HCT116 (cell line): ENCODE measurements around the gene LAPTM4A.

- RRBS: no CpG with 5 or more reads among the region's 6 CpGs
Measured at GRCh38 chr2:19900406-19900791, 1.4 kb downstream of the TTC32 start.

GRCh38 chr2:19900792-19901828 is 673 bp downstream of the TTC32 start:
- RRBS: 3% methylated on average over 13 of the region's 71 CpGs

- RRBS: no CpG with 5 or more reads among the region's 8 CpGs
Measured at GRCh38 chr2:20049311-20050121, 1.9 kb downstream of the LAPTM4A start.

GRCh38 chr2:20051306-20052445 is at the start of gene LAPTM4A:
LAPTM4A (minus strand) TSS chr2:20051628.
- RRBS: under 1% methylated on average over 20 of the region's 67 CpGs

DNA sequence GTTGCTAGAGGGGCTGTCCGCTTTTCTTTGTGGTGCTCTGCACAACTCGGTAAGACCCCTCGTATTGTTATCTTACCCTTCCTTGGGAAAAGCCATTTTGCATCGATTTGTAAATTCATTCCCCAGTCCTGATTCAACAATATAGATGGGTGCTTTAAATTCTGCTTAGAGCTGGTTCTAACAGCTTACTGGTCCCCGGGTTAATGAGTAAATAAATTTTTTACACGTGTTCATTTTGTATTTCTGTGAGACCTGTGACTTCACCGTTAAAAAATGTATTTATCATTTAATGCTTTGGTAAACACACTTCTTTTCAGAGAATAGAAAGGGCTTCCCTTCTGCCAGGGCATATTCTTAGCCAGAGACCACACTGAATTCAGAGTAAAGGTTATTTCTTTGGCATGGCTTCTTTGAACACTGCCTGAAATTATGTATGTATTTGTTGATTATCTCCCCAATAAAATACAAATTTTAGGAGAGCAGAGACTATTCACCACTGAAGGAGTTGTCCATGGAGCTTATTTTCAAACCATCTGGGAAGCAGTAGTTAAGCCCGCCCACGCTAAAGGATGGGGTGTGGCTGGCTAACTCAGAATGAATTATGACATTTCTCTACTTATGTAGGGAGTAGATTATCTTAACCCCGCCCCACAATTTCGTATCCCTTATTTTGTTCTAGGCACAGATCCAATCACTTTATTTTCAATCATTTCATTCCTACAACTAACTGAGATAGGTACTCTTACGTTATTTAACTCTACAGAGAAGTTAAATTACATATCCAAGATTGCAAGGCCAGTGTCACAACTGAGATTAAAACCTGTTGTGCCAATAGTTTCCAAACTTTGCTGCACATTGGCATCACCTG is 1.3 kb upstream of the LAPTM4A start:
- RRBS: no CpG with 5 or more reads among the region's 12 CpGs

DNA sequence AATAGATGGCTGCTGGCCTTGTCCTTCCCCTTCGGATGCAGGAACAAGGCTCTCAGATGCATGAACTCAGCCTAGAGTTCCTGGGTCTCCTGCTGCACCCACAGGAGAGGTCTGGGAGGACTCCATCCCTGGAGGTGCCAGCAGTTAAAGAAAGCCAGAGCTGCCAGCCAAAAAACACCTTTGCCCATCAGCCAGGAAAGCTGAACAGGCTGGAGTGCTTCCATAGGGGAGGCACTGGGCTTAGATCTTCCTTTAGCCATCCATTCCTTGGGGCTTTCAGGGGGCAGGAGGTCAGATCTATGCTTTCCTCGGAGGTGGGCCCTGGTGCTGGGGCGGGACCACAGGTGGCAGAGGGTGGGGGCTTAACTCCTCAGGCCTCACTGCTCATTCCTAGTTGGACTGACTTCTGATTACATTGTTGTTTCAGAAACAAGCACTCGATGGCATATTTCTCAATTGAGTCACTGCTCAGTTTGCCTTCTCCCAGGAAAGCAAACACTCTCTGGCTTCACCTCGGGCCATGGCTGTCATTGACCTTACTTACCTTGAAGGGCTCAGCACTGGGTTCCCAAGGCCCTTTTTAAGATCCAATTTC is 41.0 kb downstream of the SDC1 start:
- RRBS: no CpG with 5 or more reads among the region's 5 CpGs

GRCh38 chr2:20224173-20224518 is 784 bp downstream of the SDC1 start:
- RRBS: 2% methylated on average over 21 of the region's 50 CpGs

- RRBS: 0% methylated on average over 3 of the region's 29 CpGs
Measured at GRCh38 chr2:20447668-20447981, 751 bp downstream of the RHOB start.

- RRBS: no CpG with 5 or more reads among the region's 3 CpGs
Measured at GRCh38 chr2:20448901-20449444, 2.1 kb downstream of the RHOB start.

DNA sequence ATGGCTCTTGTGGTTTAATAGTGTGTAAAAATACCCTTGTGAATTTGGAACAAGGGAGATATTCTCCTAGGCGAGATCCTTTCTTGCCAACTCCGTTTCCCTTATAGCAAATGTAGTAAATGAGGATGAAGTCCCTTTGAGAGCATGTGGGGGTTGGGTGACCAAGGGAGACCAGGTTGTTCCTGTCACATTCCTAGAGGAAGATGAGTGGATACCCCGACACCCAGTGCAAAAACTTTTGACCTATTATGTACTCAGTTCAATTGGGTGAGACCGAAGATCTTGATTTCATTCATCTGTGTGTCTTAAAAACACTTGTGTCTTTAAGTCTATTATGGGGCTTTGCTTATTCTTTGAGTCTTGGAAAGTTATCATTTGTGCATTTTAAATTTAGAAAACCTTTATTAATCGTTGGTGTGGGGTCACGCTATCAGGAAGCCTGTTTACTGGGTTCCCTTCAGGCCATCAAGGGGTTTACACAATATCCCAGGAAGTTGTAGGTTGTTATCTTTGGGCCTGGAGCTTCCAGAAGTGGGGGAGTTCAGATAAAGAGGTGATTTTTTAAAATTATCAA is 2.7 kb downstream of the RHOB start:
- RRBS: no CpG with 5 or more reads among the region's 6 CpGs

GRCh38 chr2:20506964-20507751 is 60.3 kb downstream of the RHOB start:
- RRBS: no CpG with 5 or more reads among the region's 7 CpGs

GRCh38 chr2:20551161-20551784 is 99.6 kb downstream of the HS1BP3 start:
- RRBS: no CpG with 5 or more reads among the region's 9 CpGs

DNA sequence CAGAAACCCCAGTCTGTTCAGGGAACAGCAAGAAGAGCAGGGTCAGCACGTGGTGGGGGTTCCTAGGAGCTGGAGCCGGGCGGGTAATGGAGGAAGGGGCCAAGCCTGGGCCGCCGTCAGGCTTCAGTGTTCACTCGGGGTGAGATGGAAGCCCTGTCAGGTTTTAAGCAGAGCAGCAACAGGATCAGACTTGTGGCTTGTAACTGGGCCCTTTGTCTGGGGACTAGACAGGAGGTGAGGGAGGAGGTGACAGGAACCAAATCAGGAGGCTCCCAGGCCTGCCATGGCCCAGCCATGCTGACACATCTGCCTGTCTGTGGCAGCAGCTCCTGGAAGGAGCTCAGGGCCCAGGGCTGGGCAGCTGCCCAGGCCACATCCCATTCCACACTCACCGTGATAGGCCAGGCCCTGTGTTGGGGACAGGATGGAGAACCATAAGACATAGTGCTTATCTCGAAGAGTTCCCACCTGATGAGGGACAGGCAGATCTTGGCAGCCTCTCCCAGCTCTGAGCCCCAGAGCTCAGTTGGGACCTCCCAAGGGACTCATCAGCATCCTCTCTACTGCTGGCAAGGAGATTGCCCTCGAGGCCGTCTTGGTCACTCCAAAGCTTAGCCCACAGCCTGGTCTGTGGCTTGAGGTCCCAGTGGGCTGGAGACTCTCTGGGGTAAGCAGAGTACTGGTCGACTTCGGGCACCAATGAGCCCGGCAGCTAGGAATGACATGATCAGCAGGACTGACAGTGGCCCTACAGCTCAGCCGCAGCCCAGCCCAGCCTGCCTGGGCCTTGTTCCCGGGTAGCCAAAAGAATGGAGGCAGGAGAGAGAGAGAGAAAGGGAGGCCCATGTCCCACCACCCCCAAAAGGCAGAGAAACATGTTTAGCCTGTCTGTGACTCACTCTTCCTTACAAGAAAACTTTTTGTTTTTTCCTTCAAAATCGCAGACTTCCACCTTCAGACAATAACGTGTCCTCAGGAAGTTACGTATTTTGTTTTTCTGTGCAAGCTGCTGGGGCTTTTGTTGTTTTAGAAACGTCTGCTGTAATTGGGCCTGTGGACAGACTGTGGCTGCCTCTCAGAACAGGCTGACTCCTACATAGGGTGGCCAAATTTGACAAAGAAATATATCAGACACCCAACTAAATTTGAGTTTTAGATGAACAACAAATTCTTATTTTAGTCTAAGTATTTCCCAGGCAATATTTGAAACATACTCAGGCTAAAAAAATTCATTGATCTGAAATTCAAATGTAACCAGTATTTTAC is 82.1 kb downstream of the HS1BP3 start:
- RRBS: 59% methylated on average over 2 of the region's 19 CpGs

- RRBS: no CpG with 5 or more reads among the region's 11 CpGs
Measured at GRCh38 chr2:20618428-20618836, 32.5 kb downstream of the HS1BP3 start.

GRCh38 chr2:20638909-20639427 is 11.9 kb downstream of the HS1BP3 start:
- RRBS: no CpG with 5 or more reads among the region's 9 CpGs

DNA sequence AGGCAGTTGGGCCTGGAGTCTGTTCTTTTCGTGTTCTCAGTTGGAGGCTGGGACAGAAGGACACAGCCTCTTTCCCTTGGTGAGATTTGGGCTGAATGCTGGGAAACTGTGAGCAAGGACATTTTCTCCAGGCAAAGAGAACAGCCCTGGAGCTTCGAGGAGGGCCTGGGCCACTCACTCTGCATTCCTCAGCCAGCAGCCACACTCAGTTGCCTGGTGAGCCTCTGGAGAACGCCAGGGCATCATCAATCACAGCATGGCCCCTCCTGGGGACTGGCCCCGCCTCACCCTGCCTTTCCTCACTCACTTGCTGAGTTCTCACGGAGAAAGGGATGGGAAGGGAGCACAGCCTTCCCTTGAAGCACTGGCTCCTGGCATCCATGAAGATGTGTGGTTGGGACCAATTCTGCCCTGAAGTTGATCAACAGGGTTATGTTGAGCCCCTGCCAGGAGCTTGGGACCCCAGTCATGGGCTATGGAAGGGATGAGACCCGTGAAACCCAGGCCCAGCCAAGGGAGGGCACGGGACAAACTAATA is 54.9 kb downstream of the APOB start:
- RRBS: no CpG with 5 or more reads among the region's 7 CpGs

- RRBS: no CpG with 5 or more reads among the region's 4 CpGs
Measured at GRCh38 chr2:20992234-20992629, 51.6 kb downstream of the APOB start.

GRCh38 chr2:21006696-21007197 is 37.1 kb downstream of the APOB start:
- RRBS: no CpG with 5 or more reads among the region's 6 CpGs

GRCh38 chr2:23385733-23386330 is 853 bp downstream of the KLHL29 start:
- RRBS: 11% methylated on average over 18 of the region's 65 CpGs